Osteoblast (primary cell): ENCODE measurements around the genes LCE4A, LCE1D, SPRR2D, SNAPIN, CRTC2 and SLC39A1.

DNA sequence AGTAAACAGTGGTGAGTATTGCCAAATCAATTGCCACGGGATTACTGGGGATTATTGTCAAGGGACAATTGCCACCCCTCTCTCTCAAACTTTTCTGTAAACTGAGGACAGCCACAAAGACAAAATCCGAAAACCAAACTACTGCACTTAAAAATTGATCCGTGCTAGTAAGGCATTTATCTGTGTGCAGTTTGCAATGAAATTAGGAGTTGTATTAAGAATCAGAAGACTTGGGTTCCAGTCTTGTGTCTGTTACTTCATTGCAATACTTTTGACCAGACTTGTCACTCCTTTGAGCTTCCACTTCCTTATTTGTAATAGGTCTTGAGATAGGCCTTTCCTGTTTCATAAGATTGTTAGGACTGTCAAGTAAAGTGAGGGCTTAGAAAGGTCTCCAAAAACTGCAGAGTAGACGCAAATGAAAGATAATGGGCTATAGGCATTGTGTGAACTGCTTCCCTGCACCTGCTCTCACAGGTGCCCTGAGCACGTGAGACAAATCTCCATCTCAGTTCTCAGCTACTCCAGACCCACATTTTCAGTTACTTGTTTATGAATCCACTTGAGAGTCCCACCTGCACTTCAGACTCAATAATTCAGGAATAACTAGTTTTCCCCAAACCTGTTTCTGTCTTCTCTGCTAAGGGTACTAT, 1.4 kb upstream of the S100A11 start:
- CAGE, long polyA plus RNA = no peak
- RRBS = no CpG with 5 or more reads among the region's 5 CpGs

GRCh38 chr1:152707710-152708201, at the start of gene LCE4A:
LCE4A (plus strand) TSS chr1:152708160.
- CAGE, long polyA plus RNA = no peak
- RRBS = no CpG with 5 or more reads among the region's 3 CpGs

- CAGE, long polyA plus RNA = no peak
- RRBS = 14% methylated on average over 2 of the region's 6 CpGs
Measured at GRCh38 chr1:152796479-152796988, at the start of gene LCE1D. LCE1D (plus strand) TSS chr1:152796721.

GRCh38 chr1:152947238-152947758, 292 bp downstream of the SPRR5 start:
- CAGE, long polyA plus RNA = no peak
- RRBS = no CpG with 5 or more reads among the region's 2 CpGs

DNA sequence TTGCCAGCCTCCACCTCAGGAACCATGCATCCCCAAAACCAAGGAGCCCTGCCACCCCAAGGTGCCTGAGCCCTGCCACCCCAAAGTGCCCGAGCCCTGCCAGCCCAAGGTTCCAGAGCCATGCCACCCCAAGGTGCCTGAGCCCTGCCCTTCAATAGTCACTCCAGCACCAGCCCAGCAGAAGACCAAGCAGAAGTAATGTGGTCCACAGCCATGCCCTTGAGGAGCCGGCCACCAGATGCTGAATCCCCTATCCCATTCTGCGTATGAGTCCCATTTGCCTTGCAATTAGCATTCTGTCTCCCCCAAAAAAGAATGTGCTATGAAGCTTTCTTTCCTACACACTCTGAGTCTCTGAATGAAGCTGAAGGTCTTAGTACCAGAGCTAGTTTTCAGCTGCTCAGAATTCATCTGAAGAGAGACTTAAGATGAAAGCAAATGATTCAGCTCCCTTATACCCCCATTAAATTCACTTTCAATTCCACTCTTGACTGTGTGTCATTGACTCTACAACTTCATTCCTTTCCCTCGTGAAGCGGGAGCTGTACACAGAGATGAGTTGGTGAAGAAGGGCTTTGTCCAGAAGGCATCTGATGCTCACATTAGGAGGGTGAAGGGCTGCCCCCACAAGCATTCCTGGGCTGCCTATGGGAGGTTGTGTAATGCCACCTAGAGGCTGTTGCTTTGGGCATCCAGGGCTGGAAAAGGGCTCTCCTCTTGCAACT, 1.6 kb downstream of the SPRR1B start:
- CAGE, long polyA plus RNA = no peak
- RRBS = no CpG with 5 or more reads among the region's 5 CpGs

- CAGE, long polyA plus RNA = no peak
- RRBS = no CpG with 5 or more reads among the region's 4 CpGs
Measured at GRCh38 chr1:153040957-153041733, at the start of gene SPRR2D. SPRR2D (minus strand) TSS chr1:153041120.

DNA sequence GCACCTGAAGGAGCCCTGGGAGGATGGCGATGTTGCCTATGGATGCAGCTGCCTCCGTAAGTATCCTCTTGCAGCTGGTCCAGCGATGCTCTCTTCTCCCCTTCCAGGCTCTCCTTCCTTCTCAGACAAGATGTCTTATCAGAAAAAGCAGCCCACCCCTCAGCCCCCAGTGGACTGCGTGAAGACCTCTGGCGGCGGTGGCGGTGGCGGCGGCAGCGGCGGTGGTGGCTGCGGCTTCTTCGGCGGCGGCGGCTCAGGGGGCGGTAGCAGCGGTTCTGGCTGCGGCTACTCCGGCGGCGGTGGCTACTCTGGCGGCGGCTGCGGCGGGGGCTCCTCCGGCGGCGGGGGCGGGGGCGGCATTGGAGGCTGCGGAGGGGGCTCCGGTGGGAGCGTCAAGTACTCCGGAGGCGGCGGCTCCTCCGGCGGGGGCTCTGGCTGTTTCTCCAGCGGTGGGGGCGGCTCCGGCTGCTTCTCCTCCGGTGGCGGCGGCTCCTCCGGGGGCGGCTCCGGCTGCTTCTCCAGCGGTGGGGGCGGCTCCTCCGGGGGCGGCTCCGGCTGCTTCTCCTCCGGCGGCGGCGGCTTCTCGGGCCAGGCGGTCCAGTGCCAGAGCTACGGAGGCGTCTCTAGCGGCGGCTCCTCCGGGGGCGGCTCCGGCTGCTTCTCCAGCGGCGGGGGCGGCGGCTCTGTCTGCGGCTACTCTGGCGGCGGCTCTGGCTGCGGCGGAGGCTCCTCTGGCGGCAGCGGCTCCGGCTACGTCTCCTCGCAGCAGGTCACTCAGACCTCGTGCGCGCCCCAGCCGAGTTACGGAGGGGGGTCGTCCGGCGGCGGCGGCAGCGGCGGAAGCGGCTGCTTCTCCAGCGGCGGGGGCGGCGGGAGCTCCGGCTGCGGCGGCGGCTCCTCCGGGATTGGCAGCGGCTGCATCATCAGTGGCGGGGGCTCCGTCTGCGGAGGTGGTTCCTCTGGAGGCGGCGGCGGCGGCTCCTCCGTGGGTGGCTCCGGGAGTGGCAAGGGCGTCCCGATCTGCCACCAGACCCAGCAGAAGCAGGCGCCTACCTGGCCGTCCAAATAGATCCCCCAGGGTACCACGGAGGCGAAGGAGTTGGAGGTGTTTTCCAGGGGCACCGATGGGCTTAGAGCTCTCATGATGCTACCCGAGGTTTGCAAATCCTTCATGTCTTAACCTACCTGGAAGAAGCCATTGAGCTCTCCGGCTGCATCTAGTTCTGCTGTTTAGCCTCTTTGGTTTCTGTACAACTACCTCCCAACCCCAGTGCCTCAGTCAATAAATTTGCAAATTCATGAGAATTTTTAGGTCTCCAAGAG, 1.8 kb downstream of the LORICRIN start:
- CAGE, long polyA plus RNA = no peak
- RRBS = 1% methylated on average over 68 of the region's 121 CpGs

DNA sequence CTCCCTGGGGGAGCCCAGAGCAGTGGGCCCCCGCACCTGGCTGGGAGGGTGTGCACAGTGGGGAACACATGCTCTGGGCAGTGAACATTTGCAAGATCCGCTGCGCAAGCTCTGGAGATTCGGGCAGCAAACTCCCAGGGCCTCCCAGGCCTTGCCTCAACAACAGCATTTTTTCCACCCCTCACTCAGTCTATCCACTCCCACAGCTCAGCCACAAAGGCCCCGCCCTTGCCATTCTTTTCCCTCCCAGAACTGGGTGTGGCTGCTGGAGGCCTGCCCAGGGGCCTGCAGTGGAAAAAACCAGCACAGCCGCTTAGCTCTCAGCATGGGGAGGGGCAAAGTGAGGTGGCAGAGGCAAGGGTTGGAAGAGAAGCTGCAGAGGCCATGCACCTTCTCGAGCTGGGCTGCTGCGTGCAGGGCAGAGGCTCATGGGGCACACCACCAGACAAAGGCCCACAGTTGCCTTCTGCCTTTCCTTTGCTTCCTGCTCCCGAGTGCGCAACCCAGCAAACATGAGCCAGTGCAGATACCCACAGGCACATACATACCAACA, 608 bp downstream of the S100A4 start:
- CAGE, long polyA plus RNA = start-site peak on the minus strand centred at position 113 of the sequence, 109 bp wide, 160 and 308 reads in 2 replicates
- RRBS = no CpG with 5 or more reads among the region's 10 CpGs

GRCh38 chr1:153568297-153569090, 2.9 kb upstream of the S100A2 start:
- CAGE, long polyA plus RNA = no peak
- RRBS = 1% methylated on average over 6 of the region's 27 CpGs

DNA sequence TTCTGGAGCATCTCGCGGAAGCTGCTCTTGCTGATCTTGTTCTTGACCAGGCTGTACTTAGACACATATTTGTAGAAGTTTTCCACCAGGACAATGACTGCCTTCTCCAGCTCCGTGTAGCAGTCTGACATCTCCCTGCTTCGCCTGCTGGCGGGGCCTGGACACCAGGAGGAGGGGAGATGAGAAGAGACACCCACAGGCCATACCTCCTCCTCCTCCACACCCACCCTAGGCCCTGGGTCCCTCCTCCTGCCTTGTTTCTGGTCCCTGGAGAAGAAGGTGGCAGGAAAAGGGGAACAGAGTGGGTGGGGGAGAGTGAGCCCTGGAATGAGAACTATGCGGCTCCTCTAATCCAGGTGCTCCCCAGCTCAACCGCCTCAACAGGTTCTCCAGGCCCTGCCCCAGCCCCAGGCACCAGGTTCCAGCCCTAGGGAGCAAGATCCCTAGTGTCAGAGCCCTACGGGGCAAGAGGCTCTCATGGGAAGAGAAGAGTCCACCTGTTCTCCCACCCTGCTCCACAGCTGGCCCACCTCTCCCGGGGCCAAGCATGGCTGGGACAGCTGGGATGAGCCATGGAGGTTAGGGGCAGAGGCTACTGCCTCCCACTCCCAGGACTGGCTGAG, 4.8 kb downstream of the S100A16 start:
- CAGE, long polyA plus RNA = no peak
- RRBS = no CpG with 5 or more reads among the region's 9 CpGs

GRCh38 chr1:153608644-153609622, 4.0 kb downstream of the S100A16 start:
- CAGE, long polyA plus RNA = no peak
- RRBS = no CpG with 5 or more reads among the region's 23 CpGs

- CAGE, long polyA plus RNA = no peak
- RRBS = no CpG with 5 or more reads among the region's 33 CpGs
Measured at GRCh38 chr1:153633157-153633990, 492 bp upstream of the CHTOP start.

DNA sequence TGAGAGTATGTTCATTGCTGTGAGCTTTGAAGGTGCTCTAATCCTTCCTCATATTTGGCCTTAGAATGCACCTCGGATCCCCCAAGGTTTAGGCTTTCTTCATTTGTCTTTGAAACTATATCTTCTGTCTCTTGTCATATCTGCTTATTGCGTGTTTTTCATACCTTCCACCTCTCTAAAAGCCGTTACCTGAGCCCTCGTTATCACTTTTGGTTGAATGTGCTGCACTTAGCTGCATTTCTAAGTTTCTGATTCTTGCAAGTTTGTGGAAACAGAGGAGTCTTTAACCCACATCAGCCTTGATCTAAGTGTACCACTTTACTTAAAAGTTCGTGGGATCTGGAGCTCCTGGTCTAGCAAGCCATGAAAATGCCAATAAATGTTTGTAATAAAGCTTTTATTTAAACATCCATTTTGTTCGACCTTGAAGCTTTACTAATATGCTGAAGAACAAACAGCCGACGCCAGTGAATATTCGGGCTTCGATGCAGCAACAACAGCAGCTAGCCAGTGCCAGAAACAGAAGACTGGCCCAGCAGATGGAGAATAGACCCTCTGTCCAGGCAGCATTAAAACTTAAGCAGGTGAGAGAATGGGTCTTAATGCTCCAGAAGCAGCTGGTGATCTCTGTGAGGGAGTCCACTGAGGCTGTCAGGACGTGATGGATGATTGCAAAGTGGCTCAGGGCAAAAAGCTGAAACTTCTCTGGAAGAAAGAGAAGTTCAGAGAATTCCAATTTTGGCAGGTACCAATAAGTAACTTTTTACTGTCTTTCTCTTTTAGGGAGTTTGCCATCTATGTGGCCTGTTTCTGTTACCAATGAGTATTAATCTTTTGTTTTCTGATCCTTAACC, 4.2 kb downstream of the CHTOP start:
- CAGE, long polyA plus RNA = no peak
- RRBS = no CpG with 5 or more reads among the region's 11 CpGs

GRCh38 chr1:153645248-153646374, 11.7 kb downstream of the CHTOP start:
- CAGE, long polyA plus RNA = no peak
- RRBS = no CpG with 5 or more reads among the region's 7 CpGs

- CAGE, long polyA plus RNA = start-site peak on the plus strand at chr1:153658701-153658739, 279 and 228 reads in 2 replicates
- RRBS = under 1% methylated on average over 29 of the region's 57 CpGs
Measured at GRCh38 chr1:153658314-153659074, at the start of gene SNAPIN. SNAPIN (plus strand) TSS chr1:153658703.

- CAGE, long polyA plus RNA = no peak
- RRBS = 86% methylated on average over 2 of the region's 21 CpGs
Measured at GRCh38 chr1:153777495-153778265, 2.5 kb downstream of the SLC27A3 start.

DNA sequence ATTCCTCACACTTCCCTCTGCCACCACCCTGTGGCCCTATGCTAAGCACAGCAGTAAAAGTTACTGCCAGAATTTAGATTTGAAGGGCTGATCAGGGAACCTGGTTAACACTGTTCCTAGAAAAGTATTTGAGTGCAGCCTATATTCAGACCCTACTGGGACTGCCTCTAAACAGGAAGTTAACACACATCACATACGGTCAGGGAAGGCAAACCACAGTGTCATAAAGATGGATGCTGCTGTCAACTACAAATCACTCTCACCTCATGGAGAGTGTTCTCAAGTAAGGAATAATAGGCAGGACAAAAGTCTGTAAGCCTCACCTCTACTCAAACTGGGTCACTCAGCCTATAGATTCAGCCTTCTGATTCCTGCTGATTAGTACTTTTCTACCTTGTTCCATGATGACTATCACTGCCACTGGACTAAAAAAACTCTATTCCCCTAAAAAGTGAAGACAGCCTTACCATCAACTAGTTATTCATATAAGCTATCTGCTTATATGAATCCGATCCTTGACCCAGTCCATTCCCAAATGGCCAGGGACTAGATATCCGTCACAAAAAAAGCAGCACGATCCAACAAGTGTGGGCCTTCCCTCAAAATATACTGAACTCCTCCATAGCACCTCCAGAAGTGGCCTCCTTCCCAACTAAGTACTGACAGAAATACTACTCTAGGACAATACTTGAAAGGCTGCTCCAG, 2.2 kb downstream of the GATAD2B start:
- CAGE, long polyA plus RNA = no peak
- RRBS = no CpG with 5 or more reads among the region's 4 CpGs

GRCh38 chr1:153958137-153959099, at the start of gene CRTC2:
CRTC2 (minus strand) TSS chr1:153958612.
- CAGE, long polyA plus RNA = no peak
- RRBS = 2% methylated on average over 25 of the region's 74 CpGs

DNA sequence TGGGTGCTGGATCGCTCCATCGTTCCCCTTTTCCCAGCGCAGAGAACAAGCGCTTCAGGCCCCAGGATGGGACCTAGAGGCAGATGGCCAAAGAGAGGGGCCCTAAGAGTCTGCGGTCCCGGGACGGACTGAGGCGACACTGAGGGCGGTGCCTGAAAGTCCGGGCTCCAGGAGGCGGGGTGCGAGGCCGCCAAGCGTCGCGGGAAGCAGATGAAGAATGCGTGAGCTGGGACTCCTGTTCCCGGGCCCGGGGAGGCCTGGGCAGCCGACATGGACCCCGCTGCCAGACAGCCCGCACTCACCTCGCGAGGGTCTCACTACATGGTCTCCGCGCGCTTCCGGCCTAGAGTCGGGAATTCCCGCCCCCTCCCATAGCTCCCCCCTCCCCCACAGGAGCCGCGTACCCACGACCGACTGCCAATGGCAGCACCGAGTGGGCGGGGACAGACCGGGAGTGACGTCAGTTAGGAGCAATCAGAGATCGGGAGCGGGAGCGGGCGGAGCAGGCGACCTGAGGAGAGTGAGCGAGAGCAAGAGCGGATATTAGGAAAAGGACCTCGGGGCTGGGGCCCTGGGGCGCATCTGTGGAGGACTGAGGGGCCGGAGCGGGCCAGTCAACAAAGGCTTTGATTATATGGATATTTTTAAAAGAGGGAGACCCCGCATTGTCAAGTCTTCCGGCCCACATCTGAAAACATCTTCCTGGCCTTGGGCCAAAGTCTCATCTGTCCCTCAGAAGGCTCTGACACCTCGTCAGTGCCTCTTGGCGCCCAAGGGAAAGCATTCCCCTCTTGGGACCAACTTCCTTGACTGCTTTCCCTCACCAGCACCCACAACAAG, at the start of gene SLC39A1:
Gene SLC39A1 (minus strand): TSS at position 345 of the 840 bp plus-strand sequence.
- CAGE, long polyA plus RNA = start-site peak on the minus strand centred at position 348 of the sequence, 64 bp wide, 1,243 and 789 reads in 2 replicates
- RRBS = 2% methylated on average over 21 of the region's 53 CpGs

- CAGE, long polyA plus RNA = no peak
- RRBS = no CpG with 5 or more reads among the region's 11 CpGs
Measured at GRCh38 chr1:153972065-153973181, 4.7 kb downstream of the CREB3L4 start.